Metanephros (tissue), 2 donors: ENCODE results near the genes FGFBP3, IDE and KIF11.

GRCh38 chr10:91413502-91414483 lies 3.6 kb downstream of the HECTD2 start:
- RAMPAGE, long total RNA: no peak

GRCh38 chr10:91592175-91593061 lies 40.5 kb downstream of the PPP1R3C start:
- RAMPAGE, long total RNA: no peak

DNA sequence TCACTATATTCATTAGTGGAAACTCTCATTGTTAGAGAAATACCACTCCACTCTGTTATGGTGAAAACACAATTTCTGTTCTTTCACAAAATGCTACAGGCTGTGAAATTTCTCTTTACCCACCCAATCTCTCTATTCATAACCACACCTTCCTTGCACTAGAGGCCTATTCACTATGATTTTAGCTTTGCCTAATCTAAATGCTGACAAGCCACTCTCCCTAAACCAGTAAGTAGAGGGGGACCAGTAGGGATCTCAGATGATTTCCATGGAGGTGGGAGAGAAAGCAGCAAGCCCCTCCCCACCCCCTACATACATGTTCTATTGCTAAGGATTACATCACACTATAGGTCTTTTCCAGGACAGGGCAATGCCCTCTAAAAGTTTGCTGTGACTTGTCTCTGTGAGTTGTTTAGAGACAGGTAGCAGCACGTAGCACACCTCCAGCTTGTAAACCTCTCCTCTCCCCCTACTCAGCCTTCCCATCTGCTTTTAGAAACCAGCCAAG lies 58.2 kb upstream of the PPP1R3C start:
- RAMPAGE, long total RNA: no peak

- RAMPAGE, long total RNA: no peak
Measured at GRCh38 chr10:91820145-91820894, 22.1 kb downstream of the TNKS2 start.

DNA sequence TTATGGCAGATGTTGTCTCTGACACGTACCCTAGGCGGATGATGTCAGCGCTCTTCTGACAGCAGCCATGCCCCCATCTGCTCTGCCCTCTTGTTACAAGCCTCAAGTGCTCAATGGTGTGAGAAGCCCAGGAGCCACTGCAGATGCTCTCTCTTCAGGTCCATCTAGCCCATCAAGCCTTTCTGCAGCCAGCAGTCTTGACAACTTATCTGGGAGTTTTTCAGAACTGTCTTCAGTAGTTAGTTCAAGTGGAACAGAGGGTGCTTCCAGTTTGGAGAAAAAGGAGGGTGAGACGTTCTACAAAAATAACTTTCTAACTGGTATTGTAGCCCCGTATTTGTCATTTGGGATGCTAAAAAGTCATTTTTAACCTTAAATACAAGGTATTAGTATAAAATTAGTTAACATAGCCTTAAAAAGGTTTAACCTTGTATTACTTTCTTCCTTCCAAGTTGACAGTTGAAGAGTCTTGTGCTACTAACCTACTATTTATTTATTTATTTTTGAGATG lies 50.2 kb downstream of the TNKS2 start:
- RAMPAGE, long total RNA: no peak

- RAMPAGE, long total RNA: no peak
Measured at GRCh38 chr10:91909352-91909893, at the start of gene FGFBP3. TSS of gene FGFBP3 (minus strand) at chr10:91909486.

GRCh38 chr10:91958815-91959493 lies 35.4 kb downstream of the BTAF1 start:
- RAMPAGE, long total RNA: no peak

DNA sequence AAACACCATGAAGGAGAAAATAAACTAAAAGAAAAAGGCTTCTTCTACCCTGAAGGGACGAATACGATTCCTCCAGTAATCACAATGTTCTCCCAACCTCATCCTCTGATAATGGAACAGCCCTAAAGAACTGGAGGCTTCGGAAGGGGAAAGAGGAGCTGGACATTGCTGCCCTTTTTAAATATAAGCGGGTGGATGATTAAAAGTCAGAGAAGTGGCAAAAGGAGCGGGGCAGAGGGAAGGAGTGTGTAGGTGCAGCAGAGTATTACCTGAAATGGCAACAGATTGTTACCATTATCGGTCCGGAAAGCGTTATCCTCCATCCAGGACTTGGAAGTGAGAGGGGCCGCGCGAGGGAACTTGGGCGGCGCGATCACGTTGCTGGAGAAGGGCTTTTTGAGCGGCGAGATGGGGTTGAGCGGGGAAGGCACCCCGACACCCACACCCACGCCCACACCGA lies 51.8 kb downstream of the CPEB3 start:
- RAMPAGE, long total RNA: no peak

- RAMPAGE, long total RNA: no peak
Measured at GRCh38 chr10:92407809-92408154, 116.8 kb downstream of the MARCHF5 start.

- RAMPAGE, long total RNA: no peak
Measured at GRCh38 chr10:92541195-92541429, 32.8 kb downstream of the IDE start.

GRCh38 chr10:92573605-92574288 lies at the start of gene IDE:
TSS of gene IDE (minus strand) at chr10:92574093.
- RAMPAGE, long total RNA: no peak

DNA sequence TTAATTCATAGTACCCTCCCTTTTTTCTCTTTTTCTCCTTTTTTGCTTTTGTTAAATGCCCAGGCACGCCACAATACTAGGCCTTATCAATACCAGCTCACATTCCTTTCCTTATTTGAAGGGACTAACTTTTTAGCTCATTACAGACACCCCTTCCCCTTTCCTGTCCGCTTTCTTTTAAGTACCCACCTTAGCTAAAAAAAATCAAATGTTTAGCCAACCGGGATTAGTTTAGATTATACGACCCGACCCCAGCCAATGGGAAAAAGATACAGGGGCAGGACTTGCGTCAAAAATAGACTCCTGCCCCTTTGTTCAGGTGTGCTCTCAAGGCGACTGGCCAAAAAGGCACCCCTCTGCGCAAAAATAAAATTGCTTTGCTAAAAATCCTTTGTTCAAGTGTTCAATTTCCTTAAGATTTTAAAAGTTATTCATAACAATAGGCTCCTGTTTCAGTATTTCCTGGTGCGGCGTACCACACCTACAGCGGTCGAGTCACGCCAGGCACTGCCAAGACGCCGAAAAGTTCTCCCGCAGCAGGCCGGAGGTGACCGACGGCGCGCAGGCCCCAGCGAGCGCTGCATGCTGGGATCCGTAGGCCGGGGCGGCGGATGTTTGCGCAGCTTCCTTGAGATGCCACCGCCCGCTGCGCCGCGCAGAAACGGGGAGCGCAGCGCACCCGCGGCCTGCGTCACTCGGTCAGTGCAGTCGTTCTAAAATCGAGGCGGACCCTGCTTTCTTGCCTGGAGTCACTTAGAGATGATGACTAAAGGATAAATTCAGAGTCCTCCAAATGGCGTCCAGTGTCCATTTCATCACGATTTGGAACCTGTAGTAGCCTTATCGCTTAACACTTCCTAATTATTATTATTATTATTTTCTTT lies 1.6 kb upstream of the KIF11 start:
- RAMPAGE, long total RNA: no peak

DNA sequence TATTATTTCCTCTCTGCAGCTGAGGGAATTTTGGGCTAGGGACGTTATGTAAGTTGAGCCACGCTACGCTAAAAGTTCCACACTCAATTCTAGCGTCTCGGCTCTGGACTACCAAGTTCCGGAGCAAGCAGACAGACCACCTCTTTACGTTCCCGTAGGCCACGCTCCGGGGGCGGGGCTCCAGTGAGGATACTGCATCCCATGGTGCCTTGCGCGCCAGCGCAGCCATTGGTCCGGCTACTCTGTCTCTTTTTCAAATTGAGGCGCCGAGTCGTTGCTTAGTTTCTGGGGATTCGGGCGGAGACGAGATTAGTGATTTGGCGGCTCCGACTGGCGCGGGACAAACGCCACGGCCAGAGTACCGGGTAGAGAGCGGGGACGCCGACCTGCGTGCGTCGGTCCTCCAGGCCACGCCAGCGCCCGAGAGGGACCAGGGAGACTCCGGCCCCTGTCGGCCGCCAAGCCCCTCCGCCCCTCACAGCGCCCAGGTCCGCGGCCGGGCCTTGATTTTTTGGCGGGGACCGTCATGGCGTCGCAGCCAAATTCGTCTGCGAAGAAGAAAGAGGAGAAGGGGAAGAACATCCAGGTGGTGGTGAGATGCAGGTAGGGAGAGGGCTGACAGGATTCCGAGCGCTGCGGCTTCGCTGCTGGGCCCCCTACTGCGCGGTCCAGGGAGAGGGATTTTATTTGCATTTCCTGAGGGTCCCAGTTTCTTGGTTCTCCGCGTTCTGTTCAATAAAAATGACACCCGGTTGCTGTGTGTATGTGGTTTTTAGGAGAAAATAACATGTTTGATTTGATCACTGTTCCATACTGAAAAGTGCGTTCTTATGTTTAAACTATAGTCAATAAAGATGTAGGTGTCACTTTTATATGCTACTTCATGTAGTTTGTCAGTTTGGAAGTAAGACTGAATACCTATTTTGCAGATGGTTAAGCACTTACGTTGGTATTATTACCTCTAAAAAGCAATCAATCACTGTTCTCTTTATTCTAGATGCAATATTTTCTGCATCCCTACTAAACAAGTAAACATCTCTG lies at the start of gene KIF11:
Gene KIF11 (plus strand): TSS at position 281 of the 1,041 bp plus-strand sequence.
- RAMPAGE, long total RNA: no peak

DNA sequence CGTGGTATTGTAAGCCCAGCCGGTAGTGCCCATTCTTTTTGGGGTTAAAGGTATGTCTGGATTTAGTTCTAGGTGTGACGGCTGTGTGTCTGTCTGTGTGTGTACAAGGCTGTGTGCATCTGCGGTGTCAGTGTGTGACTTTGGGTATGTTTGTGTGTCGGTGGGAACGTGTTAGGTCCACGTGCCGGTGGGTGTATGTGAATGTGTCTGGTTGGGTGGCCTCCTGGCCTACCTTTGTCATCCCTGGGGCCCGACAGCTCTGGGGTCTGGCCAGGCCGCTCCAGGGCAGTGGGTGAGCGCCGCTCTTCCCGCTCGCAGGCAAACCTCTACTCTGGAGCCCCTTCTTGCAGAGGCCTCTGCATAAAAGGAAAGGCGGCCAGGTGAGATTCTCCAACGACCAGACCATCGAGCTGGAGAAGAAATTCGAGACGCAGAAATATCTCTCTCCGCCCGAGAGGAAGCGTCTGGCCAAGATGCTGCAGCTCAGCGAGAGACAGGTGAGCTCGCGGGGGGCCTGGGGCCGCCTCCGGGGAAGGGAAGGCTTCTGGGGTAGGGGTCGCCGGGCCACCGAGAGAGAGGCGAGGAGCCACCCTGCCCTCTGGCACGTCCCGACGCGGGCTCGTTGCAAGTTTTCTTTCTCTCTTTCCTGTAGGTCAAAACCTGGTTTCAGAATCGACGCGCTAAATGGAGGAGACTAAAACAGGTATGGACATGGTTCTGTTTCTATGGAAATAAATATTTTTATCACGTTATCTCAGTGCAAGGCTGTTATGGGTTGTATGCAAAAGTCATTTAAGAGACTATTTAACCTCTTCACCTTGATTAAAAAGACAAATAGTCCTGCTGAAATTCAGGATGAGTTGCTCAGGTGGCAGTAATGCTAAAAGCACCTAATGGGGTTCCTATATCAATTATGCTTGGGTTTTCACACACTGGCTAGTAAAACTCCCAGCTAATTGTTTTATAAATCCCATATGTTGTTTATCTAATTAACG lies 2.6 kb downstream of the HHEX start:
- RAMPAGE, long total RNA: no peak

DNA sequence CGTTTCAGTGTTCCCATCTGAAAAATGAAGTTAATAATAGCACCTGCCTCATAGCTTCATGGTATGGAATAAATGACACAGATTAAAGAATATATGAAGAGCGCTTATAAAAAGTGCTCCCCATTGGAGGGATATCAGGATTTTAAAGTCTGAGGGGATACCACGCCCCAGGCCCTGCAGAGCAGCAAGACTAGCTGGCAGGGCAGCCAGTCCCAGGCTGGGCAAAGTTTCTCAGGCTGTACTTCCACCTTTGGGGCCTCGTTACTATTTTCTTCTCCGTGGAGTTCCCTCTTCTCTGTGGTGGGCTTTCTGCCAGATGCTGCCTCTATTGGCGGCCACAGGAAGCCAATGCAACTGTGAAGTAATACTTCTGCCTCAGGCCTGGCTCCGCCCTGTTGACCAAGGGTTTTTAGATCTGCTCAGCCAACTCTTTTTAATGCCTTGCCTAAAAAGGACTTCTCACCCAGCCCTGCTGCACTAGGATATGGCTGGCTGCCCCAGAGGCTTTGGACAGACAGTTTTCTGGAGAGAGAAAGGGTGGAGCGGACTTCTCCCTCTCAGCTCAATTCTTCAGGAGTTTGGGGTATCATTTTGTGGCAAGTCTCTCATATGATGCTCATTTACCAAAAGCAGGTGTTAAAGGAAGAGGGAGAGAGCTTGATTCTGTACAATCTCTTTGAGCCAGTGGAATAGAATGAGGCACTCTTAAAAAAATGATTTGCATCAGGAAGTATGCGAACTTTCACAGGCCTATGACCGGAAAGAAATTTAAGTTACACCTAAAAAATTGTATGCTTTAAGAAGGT lies 67.4 kb downstream of the HHEX start:
- RAMPAGE, long total RNA: no peak

GRCh38 chr10:93078045-93078482 lies 4.4 kb downstream of the CYP26A1 start:
- RAMPAGE, long total RNA: no peak

GRCh38 chr10:93363955-93364449 lies 118.1 kb downstream of the MYOF start:
- RAMPAGE, long total RNA: no peak

DNA sequence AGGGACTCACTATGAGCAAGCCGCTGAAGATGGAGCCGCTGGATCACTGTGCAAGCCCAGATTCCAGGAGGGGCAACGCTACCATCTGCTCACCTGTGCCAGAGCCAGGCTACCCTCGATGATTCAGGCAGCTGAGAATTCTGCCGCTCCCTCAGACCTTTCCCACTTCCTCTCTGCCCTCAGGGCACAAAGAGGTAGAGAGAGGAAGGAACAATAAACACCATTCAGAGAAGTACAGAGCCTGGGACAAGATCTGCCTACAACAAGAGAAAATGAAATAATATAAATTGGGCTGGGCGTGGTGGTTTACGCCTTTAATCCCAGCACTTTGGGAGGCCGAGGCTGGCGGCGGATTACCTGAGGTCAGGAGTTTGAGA lies 98.1 kb downstream of the MYOF start:
- RAMPAGE, long total RNA: no peak

DNA sequence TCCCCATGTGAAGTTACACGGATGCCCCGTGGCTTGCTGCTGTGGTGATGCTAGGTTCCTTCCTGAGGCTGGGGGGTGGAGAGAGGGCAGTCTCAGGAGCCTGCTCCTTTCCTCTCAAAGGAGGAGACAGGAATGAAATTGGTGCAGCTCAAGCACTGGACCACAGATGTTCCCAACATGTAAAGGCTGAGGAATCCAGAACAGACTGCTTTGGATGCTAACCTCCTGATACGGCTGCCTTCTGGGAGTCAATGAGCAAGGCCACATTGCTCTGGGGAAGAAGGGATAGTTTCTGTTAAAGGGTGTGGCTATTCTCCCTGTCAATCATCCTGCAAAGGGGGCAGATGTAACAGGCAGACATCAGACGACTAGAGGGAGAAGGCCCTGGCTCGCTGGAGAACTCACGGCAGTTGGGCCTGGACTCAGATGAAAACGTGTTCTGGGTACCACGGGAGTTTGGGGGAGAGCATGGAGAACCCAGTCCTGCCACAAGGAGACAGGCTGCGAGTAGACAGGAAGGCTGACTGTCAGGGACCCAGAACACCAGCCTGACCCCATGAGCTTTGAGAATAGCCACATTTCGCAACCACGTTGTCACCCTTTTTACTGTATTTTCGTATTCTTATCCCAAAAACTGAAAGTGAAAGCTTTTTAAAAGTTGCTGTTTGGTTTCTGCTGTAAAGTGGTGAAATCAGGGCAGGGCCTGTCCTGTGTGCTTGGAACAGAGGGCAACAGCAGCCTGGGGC lies 95.5 kb downstream of the MYOF start:
- RAMPAGE, long total RNA: no peak

- RAMPAGE, long total RNA: no peak
Measured at GRCh38 chr10:93435896-93436368, 46.2 kb downstream of the MYOF start.